Measurements from ENCODE around the genes USPL1 and TEX26.

- RRBS: no CpG with 5 or more reads among the region's 2 CpGs
These were observed 44.9 kb upstream of the USPL1 start for GRCh38 chr13:30572708-30573305.

- RRBS: 4% methylated on average over 17 of the region's 65 CpGs
These were observed at the start of gene USPL1 for GRCh38 chr13:30617639-30618679. TSS of gene USPL1 (plus strand) at chr13:30617920.

- RRBS: no CpG with 5 or more reads among the region's 15 CpGs
These were observed 42.3 kb downstream of the USPL1 start for GRCh38 chr13:30659830-30660633.

DNA sequence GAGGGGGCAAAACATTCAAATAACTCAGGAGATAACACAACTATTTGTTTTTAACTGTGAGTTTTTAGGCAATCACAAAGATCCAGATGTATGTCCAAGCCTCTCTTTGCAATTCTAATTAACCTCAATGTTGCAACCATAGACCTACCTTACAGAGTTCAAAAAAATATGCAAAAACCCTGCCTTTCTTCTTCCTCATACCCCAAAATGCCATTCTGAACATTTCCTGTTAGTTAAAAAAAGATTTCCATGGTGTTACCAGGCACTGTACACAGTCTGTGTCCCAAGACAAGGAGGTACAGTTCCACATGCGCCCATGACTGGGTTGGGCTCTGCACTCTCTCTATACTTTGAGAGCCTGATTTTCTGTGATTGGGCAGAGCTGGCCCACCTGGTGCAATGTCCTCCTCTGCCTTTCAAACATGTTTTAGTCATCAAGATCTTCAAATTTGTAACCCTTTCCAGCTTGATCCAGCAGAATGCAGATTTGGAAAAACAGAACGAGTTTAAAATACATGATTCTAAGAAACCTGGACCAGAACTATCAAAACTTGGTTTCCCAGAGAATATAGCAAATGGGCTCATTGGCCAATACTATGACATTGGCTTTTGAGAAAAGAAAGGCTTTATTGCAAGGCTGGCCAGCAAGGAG is 2.6 kb downstream of the ALOX5AP start:
- RRBS: no CpG with 5 or more reads among the region's 2 CpGs

DNA sequence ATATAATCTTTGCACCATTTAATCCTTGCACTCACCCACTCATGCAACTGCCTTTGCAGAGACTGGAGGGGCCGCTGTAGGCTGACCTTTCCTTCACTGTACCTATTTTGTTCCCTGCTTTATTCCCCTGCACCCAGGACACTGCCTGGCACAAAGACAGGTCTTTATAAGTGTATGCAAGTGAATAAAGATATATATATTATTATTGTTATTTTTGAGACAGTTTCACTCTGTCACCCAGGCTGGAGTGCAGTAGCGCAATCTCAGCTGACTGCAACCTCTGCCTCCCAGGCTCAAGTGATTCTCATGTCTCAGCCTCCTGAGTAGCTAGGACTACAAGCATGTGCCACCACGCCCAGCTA is 3.9 kb downstream of the ALOX5AP start:
- RRBS: no CpG with 5 or more reads among the region's 3 CpGs

DNA sequence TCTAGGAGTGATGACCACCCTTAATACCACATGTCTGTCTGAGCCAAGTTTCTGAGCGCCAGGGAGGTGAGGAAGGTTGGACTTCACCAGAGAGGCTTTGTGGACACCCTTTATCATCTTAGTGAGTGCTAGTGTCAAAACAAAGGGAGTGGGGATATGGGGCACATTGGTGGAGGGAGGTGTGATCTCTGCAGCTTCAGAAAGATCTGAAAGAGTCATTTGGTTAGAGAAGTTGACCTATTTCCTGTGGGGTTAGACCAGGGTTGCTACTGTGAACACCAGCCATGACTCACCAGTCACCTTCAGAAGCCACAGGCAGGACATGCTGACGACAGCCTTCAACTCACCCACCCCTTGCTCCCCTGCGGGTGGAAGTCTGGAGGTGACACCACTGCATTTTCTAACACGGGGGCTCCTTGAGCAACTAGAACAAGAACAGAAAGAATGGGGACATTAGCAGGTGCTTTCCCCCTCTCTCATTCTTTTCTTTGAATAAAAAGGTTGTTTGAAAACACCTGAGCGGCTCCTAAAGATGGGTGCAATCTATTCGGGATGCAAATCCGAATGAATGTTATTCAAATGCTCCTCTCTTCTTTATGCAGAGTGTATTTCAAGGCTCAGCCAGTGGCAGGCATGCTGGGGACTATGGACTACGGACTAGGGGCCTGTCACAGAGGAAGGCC is 9.0 kb downstream of the ALOX5AP start:
- RRBS: no CpG with 5 or more reads among the region's 8 CpGs

DNA sequence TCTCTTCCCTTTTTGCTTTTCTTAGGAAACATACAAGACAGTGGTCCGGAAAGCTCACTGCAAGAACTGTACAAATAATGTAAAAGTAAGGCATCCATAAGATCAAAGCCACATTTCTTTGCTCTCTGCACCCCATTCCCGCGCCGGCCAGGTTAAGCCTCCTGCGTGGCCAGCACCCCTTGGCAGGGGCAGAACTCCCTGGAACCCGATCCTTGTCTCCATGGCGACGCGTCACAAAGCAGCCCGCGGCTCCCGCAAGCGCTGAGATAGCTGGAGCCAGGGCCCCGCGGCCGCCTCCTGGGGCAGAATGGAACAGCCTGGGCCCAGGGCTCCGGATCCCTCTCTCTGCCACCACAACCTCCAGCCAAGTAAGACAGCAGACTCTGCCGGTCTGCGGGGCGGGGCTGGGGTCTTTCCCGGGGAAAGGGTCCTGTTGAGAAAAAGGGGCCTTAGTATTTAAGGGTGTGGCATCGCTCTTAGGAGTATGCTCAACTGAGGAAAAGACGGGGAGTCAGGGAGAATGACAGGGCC is at the start of gene TEX26:
Gene TEX26, plus strand, starts transcription at position 248 of the 531 bp plus-strand sequence.
- RRBS: 41% methylated on average over 6 of the region's 23 CpGs

- RRBS: no CpG with 5 or more reads among the region's 10 CpGs
These were observed 133.2 kb upstream of the FRY start for GRCh38 chr13:31898284-31898938.

GRCh38 chr13:32206031-32206775 is 109.0 kb downstream of the ZAR1L start:
- RRBS: no CpG with 5 or more reads among the region's 5 CpGs

DNA sequence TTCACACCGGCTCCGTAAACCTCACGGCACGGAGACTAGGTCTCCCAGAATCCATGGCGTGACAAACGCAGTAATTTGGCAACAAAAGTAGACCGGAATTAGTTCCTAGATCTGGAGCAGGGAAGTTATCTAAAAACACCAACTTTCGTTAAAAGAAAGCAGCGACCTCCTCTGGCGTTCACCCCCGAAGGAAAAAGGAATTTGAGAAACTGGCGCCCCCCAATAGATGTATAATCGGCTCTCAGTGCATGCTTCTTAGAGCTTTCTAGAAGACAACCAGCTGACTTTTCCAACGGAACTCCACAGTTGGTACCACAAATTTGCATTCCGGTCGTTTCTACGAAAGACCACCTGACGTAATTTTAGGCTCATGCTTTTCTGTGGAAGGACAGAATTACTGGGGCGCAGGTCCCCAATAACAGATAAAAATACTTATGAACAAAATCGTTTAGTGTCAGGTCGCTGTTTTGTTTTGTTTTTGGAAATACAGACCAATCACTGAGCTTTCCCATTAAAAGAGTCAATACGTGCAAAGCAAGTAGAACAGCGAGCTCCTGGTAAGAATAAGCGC is 356 bp upstream of the N4BP2L2 start:
- RRBS: 3% methylated on average over 6 of the region's 24 CpGs

DNA sequence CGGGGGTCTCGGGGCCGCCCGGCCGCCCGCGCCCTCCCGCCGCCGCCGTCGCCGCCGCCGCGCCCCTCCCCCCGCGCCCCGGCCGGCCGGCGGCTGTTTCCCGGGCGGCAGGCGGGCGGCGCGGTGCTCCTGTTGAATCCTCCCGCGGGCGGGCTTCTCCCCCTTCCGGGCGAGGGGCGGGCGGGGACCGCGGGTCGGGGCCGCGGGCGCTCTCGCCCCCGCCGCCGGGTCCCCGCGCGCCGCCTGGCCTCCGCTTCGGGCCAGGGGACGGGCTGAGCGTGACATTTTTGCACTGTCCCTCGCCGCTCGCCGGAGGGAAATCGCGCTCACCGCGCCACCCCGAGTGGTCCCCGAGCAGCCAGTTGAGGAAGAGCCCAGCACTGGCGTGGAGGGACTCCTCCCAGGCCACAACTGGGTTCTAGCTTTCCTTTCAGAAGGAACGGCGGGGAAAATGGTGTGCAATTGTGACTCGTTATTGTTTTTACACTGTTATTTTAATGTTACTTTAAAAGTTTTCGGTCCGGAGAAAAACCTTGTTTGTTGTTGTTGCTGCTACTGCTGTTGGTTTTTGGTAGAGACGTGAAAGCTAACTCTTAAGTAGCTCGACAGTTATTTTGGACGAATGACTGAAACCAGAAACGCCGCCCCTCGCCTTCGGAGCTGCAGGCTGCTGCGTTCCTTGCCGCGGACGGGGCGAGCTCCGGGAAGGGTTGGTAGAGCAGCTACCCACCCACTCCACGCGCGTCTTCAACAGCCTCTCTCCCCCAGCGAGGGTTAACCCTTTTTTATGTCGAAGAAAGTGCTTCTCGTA is 908 bp downstream of the PDS5B start:
- RRBS: 2% methylated on average over 47 of the region's 88 CpGs

DNA sequence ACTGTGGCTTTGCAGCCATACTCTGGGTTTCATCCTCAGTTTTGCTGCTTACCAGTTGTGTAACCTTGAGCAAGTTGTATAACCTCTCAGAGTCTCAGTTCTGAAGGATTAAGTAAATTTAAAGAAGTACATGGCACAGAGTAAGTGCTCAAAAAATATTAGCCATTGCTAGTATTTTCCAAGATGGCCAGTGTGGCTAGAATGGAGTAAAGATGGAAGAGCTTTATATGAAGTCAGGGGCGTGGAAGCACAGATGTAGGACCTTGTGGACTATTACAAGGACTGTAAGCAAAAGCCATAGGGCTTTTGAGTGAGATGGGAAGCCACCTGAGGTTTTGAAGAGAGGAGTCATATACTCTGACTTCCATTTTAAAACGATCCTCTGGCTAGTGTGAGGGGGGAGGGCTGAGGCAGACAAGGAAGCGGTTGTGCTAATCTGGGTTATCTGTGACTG is 203.7 kb downstream of the PDS5B start:
- RRBS: no CpG with 5 or more reads among the region's 3 CpGs

GRCh38 chr13:33204204-33205317 is 81.0 kb downstream of the STARD13 start:
- RRBS: no CpG with 5 or more reads among the region's 19 CpGs

- RRBS: no CpG with 5 or more reads among the region's 7 CpGs
These were observed 64.2 kb downstream of the STARD13 start for GRCh38 chr13:33221241-33221965.

DNA sequence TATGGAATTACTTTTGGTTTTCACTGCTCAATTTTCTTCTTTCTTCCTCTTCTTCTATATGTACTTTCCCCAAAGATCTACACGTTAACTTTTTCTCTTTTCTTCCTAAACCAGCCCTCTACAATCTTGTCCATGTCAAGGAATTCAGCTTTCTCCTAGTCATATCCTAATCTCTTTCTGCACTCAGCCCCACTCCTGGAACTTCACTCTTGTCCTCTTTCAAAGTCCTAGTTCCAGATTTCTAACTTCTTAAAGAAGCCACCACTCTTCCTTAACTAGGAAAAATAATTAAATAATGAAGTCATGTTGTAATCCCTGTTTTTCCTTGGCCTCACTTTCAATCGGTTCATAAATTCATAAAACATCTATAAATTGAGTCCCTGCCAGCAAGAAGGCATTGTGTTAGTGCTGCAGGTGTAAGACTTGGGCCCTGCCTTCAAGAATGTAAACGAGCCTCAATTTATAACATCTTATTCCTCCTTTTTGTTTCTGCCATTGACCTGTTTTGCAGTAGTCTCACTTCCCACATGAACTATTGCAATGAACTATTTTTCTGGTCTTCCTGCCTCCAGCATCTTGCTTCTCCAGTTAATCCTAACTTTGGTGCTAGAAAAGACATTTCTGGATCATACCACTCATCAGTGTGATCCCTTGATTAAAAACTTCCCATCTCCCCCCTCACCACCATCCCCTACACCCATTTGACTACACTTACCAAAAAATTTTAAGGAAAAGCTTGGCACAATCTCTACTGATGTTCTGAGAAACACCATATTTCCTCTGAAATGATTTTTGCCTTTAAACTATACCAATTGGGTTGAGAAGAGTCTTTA is 48.4 kb downstream of the STARD13 start:
- RRBS: no CpG with 5 or more reads among the region's 3 CpGs

DNA sequence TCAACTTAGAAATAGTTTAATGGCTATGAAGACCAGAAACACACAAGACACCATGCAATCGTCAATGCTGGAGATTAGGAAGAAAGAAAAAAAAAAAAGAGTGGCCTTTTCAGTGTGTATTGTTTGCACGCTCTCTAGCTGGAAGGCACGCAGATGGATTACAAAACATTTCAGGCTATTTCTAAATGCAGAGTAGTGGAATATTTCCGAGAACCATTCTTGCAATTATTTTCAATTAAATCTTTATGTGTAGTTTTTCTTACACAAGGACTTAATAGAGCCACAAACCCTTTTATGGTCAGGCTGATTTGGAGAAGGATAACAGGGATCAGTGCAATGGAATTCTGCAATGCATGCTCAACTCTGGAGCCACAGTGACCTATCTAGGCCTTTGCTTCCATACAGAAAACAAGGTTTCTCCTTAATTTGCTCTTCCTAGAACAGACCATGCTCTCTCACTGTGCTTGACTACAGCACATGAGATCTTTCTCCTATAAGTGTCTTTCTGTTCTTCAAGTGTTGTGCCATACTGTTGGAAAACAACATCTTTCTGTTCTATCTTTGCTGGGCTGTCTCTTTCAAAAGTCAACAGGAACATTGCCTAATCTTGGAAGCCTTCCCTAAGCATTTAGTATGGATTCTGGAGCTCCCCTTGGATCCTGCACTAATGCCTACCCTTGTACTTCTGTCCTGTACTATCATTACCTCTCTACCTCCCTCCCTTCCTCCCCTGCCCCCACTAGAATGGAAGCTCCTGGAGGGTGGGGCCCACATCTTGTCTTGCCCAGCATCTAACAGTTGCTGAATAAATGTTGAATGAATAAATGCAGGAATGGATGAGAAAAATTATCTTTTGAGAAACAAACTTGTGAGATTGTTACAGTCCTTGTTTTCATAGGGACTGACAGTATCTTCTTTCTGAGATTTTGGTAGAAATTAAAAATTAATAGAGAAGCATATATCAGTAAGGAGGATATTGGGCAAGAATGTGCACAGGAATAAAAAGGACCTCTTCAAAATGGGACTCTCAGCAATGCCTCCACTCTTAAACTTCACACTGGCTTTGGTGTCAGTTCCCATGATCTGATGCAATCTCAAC is 26.8 kb downstream of the STARD13 start:
- RRBS: no CpG with 5 or more reads among the region's 4 CpGs

- RRBS: no CpG with 5 or more reads among the region's 1 CpG
These were observed 5.7 kb downstream of the STARD13 start for GRCh38 chr13:33279771-33280255.

DNA sequence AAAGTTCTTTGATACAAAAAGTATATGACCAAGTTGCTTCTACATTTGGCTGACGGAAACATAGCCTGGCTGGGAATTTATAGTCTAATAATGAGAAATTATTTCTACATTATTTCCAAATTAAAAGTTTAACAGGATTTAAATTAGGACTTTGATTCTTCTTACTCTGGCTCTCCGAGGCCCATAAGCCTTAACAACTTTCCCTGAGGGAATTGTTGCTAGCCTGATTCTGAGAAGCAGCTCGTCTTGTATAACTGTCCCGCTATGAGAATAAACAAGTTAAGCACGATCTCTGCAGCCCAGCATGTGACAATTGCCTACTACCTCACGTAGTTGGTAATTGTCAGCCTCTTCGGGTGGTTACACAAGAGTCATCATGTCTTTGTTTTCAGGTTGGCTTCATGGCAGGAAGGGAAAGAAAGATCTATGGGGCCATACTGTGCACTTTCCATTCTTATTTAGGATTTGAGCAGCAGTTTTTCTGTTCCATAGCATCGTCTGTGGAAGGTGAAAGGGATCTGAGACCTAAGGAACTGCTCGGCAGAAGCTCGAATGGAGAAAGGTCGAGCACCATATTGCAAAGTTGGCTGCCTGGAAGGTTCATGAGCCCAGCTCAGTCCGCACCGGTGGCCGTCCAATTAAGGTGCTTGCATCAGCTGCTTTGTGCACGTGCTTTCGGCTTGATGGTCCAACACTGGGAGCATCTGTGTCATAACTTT is 1.7 kb upstream of the STARD13 start:
- RRBS: no CpG with 5 or more reads among the region's 16 CpGs

GRCh38 chr13:33352938-33354148 is 67.8 kb upstream of the STARD13 start:
- RRBS: no CpG with 5 or more reads among the region's 13 CpGs

Data from islet of Langerhans (tissue), 1 donor.